ENCODE data around the genes PRRX2 and PTGES.

GRCh38 chr9:129021139-129021524 lies 7.0 kb downstream of the SH3GLB2 start:
- RRBS = no CpG with 5 or more reads among the region's 5 CpGs

DNA sequence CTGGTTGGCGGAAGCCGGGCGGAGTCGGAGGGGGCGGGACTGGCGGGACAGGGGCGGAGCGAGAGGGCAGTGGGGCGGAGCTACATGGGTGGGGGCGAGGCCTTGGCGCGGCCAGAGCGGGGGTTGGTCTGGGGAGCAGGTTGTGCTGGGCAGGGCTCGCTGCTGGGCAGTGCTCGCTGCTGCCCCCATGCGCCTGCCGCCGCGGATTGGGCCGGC lies 218 bp upstream of the SH3GLB2 start:
- RRBS = no CpG with 5 or more reads among the region's 20 CpGs

GRCh38 chr9:129077200-129077613 lies 3.7 kb upstream of the DOLPP1 start:
- RRBS = no CpG with 5 or more reads among the region's 10 CpGs

- RRBS = no CpG with 5 or more reads among the region's 4 CpGs
Measured at GRCh38 chr9:129138998-129139179, 27.7 kb downstream of the PTPA start.

- RRBS = 8% methylated on average over 7 of the region's 60 CpGs
Measured at GRCh38 chr9:129351707-129352681, 173.9 kb upstream of the IER5L start.

GRCh38 chr9:129403004-129403203 lies 218.0 kb downstream of the C9orf50 start:
- RRBS = no CpG with 5 or more reads among the region's 1 CpG

DNA sequence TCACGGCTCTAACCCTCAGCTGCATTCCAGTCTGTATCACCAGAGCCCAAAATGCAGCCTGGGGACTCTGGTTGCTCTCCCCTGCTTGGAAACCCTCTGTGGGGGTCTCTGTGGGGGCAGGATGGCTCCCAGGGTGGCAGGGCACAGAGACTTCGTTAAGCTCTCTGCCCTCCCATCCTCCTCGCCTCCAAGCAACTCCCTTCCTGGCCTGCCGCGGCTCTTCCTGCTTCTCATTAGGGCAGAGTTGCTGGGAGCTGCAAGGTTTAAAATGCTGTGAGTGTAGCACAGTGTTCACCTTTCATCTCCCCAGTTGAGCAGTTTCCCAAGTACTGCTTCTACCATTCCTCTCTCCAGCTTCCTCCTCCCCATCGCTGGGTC lies 188.6 kb downstream of the C9orf50 start:
- RRBS = no CpG with 5 or more reads among the region's 6 CpGs

GRCh38 chr9:129432683-129433304 lies 188.1 kb downstream of the C9orf50 start:
- RRBS = no CpG with 5 or more reads among the region's 8 CpGs

DNA sequence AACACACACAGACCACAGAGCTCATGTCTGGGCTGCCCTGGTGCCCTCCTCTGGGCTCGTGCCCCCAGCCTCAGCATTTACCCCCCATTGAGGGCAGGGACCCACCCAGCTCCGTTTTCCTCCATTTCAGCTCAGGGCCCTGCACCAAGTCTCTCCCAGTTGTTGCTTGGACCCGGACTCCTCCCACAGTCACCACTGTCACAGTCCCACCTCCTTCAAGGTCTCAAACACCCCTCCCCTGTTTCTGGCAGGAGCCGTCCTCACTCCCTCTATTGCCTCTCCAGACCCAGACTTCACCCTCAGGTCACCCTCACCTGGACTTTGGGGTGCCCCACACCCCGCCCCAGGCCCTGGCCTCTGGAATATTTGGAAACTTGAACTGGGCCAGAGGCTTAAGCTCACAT lies 130.3 kb downstream of the C9orf50 start:
- RRBS = no CpG with 5 or more reads among the region's 5 CpGs

DNA sequence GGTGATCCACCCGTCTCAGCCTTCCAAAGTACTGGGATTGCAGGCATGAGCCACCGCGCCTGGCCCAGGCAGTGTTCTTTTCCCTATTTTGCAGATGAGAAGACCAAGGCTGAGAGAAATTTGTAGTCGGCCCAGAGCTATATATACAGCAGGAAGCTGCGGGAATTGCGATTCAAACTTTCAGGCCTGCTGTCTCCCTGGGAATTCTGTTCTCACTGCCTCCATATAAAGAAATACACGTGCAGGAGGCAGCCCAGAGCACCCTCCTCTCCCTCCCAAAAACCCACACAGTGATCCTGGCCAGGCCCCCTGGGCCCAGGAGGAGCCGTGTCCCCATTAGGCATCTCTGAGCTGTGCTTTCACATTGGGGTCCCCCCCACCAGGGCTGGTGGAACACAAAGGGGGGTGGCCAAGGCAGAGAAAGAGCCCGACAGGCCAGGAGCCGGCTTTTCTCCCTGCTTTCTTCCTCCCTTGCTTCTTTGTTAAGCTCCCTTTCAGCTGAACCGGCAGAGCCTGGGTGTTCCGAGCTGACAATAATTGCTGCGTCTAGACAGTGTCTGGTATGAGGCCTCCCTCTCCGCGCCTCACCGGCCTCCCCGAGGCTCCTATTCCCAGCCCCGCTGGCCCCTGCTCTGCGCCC lies 120.8 kb downstream of the C9orf50 start:
- RRBS = 83% methylated on average over 5 of the region's 19 CpGs

- RRBS = no CpG with 5 or more reads among the region's 12 CpGs
Measured at GRCh38 chr9:129548917-129549573, 71.9 kb downstream of the C9orf50 start.

GRCh38 chr9:129561560-129562075 lies 59.3 kb downstream of the C9orf50 start:
- RRBS = 42% methylated on average over 7 of the region's 23 CpGs

GRCh38 chr9:129570382-129571098 lies 50.4 kb downstream of the C9orf50 start:
- RRBS = no CpG with 5 or more reads among the region's 15 CpGs

DNA sequence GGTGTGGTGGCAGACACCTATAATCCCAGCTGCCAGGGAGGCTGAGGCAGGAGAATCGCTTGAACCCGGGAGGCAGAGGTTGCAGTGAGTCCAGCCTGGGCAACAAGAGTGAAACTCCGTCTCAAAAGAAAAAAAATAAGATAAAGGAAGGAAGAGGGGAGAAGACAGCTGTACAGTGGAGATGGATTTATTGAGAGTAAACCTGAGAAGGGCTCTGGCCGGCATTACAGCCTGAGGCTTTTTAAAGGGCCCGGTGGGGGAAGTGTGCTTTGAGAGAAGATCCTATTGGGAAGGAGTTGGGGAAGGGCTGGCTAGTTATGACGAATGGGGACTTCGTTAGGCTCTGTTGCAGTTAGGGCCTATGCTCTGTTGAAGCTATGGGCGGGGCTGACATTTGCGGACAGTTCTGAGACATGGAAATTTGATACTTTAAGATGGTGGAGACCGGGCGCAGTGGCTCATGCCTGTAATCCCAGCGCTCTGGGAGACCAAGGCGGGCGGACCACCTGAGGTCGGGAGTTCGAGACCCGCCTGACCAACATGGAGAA lies 33.4 kb downstream of the C9orf50 start:
- RRBS = no CpG with 5 or more reads among the region's 17 CpGs

GRCh38 chr9:129597719-129598456 lies 23.0 kb downstream of the C9orf50 start:
- RRBS = no CpG with 5 or more reads among the region's 23 CpGs

GRCh38 chr9:129638453-129639209 lies 3.3 kb downstream of the ASB6 start:
- RRBS = no CpG with 5 or more reads among the region's 9 CpGs

DNA sequence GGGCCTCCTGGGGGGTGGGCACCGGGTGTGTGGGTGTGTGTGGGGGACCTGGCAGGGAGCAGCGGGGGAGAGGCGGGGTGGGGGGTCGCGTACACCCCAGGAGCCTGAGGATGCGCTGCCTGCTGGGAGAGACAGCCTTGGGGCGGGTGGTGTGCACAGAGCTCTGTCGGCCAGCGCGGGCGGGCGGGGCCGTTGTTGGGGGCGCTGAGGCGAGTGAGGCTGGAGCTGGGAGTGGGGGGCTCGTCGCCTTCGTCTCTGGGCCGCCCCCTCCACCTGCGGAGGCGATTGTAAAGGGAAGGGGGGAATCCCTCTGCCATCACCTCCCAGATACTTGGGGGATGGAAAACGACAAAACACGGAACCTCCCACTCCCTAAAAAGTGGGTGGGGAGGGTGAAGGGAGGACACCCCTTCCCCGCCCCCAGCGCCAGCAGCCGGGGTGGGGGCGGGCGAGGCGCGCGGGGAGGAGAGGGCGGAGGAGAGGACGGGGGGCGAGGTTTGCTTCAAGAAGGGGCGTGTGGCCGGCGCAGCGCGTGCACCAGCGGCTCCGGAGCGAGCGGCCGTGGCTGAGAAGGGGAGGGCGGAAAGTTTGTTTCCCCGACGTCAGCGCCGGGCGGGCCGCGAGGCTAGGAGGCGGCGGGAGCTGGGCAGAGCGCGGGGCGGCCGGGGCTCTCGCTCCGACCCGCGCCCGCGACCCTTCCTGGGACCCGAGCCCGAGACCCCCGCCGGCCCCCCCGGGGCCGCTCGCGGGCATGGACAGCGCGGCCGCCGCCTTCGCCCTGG lies at the start of gene PRRX2:
Gene PRRX2, plus strand, starts transcription at position 531 of the 782 bp plus-strand sequence.
- RRBS = 3% methylated on average over 43 of the region's 77 CpGs

GRCh38 chr9:129709458-129710065 lies 43.3 kb downstream of the PTGES start:
- RRBS = 53% methylated on average over 3 of the region's 16 CpGs

- RRBS = 10% methylated on average over 2 of the region's 19 CpGs
Measured at GRCh38 chr9:129752836-129753407, at the start of gene PTGES. TSS of gene PTGES (minus strand) at chr9:129753042.

DNA sequence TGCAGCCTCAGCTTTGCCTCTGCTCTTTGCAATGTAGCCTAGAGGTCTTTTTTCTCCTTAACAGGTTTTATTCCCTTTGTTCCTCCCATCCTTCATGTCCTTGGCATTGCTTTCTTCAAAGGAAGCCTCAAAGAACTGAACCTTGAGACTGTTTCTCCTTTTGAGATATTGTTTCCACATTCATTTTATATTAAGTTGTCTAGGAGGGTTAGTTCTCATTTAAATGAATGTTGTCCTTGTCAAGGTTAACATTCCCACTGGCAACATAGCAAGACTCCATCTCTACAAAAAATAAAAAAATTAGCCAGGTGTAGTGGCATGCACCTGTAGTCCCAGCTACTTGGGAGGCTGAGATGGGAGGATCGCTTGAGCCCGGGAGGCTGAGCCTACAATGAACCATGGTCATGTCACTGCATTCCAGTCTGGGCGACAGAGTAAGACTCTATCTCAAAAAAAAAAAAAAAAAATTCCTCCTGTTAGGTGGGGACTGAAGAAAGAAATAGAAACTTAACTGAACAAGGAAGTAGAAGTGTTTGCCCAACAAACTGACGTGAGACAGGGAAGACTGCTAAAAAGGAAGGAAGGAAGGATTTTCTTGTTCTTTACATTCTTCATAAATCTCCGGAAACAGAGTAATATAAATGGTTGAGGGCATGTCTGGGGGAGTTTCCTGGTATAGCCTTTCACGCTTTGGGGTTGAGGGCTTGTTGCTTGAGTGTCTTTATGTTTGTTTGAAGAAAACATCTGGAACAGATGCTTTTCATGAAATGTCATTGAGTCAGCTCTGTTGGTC lies 2.9 kb downstream of the TOR1B start:
- RRBS = no CpG with 5 or more reads among the region's 6 CpGs

Measured in GM19239 (cell line).